Vermiform appendix (tissue), 1 donor: ENCODE results near the genes ZNF716, ZNF736 and TPST1.

- PRO-cap = no peak
These were observed 88.5 kb upstream of the ZNF716 start for GRCh38 chr7:57361360-57361899.

- PRO-cap = no peak
These were observed at the start of gene ZNF716 for GRCh38 chr7:57449791-57450372. ZNF716 (plus strand) TSS chr7:57450177.

DNA sequence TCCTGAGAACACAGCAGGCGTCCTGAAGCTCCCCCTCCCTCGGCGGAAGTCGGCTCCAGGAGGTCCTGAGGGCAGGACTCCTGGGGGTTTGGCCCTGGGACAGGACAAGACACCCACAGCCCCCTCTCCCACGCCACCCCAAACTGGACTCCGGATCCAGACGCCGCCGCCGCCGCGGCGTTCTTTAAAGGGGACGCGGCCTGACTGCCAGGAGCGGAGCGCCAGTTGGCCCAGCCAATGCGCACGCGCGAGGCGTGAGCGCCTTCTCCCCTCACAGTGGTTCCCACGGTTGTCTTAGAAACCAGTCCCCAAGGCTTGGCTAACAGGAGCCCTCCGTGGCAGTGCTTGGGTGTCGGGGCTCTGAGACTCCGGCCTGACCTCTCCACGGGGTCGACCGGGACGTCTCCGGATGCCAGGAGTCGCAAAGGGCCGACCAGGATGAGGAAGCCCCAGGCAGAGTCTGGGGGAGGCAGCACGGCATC is 371.8 kb downstream of the ZNF716 start:
- PRO-cap = no peak

- PRO-cap = unidirectional peak, minus-strand start at chr7:64044524
These were observed 861 bp upstream of the ZNF727 start for GRCh38 chr7:64044465-64044680.

- PRO-cap = bidirectional peak, plus-strand start at chr7:64314016, minus-strand start at chr7:64313850; bidirectional peak, plus-strand start at chr7:64314256, minus-strand start at chr7:64314183; bidirectional peak, plus-strand start at chr7:64314479, minus-strand start at chr7:64314425
These were observed at the start of gene ZNF736 for GRCh38 chr7:64313544-64314726. ZNF736 (plus strand) TSS chr7:64313961.

GRCh38 chr7:64557969-64558443 is 4.9 kb downstream of the ZNF680 start:
- PRO-cap = no peak

DNA sequence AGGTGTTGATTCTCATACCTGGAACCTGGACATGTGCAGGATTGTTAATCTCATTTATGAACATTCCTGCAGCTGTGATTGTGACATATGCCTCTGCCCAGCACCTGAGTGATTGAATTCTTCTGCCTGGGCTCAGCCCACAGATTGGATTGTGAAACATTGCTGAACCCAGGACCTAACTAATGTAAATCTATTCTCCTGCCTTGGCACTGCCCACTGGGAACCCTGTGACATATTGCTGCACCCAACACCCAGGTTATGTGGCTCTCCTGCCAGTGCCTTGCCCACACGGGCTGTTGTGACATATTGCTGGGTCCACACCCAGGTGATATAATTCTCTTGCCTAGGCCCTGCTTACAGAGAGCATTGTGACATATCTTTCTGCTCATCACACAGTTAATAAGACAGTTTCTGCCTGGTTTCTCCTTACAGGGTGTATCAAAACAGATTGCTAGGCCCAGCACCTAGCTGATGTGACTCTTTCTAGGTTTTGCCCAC is 50.8 kb upstream of the ZNF680 start:
- PRO-cap = no peak

- PRO-cap = no peak
These were observed 136.1 kb downstream of the ZNF92 start for GRCh38 chr7:65509619-65510233.

GRCh38 chr7:65731358-65732171 is 141.3 kb upstream of the VKORC1L1 start:
- PRO-cap = no peak

DNA sequence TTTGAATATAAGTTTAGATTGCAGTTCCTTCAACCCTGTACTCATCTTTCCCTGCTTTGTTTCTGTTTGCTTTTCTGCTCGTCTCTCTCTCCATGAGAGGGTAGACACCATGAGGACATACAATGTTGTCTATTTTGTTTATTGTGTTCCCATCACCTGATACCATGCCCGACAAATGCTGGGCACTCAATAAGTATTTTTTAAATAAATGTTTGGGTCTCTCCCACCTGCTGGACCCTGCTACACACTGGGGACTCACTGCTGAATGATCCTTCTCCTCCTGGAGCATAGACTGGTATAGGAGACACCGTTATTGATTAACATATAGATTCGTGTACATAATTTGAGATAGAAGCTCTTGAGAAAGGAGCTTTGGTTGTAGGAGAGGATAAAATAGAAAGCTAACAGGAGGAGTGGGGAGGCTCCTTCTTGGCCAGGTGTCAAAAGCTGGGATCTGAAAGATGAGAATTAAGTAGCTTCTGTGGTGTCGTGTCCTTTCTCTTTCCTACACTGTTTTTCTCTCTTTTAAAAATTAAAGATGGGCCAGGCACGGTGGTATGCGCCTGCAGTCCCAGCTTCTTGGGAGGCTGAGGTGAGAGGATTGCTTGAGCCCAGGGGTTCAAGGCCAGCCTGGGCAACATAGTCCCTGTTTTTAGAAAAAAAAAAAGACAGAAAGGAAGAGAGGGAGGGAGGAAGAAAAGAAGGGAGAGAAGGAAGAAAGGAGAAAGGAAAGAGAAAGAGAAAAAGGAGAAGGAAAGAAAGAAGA is 47.5 kb downstream of the VKORC1L1 start:
- PRO-cap = no peak

DNA sequence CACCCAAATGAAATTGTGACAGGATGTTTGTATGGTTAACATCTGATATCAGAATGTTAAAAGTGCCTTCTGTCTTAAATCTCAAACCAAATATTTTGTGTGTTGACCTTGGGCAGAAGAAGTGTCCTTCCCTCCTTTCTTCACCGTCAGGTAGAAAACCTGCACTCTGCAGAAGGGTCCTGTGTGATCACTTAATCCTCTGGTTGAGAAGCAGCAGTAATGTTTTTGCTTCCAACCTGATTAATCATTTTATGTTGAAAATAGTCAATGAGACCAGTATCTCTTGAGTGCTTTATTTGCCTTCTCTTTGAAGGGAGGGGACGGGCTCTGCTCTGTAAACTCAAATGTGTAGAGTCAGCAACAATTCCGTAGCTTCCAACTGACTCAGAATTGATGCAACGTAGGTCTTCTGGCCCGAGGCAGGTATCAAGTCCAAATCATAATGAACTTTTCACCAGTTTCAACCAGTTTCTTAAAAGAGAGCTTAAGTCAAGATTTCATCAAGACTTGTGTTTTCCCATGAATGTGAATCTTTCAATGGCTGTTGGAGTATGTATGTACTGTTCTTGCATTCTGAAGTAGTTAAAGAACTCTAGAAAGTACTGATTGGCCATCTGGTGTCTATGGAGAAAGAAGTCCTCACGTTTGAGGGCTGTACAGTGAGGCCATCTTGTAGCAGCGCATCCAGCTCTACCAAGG is 26.3 kb downstream of the GUSB start:
- PRO-cap = no peak

GRCh38 chr7:65975840-65976600 is 6.0 kb downstream of the GUSB start:
- PRO-cap = no peak

DNA sequence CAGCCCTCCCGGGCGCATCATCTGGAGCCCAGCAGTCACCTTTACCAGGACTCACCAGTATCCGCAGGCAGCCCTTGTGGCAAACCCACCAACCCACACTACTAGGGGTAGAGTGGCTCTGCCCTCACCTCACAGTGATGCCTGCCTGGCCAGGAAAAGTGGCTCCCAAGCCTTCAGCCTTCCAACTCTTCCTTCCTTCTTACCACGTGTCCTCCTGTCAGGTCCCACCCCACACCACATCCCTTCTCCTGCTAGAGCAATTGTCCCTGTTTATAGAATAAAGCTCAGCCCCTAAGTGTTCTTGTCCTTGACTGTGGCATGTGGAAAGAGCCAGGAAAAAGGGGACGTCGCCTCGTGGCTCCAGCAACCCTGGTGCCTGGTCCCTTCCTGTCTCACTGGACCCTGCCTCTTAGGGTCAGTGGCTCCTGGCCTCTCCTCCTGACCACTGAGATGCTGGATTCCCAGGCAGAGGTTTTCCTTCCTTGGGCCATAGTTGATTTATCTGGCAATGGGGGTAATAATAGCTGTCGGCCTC is 680 bp downstream of the ASL start:
- PRO-cap = no peak

DNA sequence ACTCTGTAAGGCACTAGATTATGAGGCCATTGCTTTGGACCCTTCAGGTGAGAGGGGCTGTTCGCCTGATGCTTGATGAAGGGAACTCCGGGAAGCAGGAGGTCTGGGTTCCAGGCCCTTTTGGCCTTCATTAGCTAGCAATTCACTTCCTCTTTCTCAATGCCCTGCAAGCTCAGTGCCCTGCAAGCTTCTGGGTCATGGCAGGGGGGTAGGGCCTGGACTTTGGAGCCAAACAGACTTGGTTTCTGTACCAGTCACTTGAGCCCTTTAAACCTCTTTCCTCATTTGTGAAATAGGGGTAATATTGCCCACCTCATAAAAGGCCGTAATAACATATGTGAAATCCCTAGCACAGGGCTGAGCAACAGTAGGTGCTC is 1.1 kb downstream of the ASL start:
- PRO-cap = unidirectional peak, minus-strand start at position 161 of the sequence

DNA sequence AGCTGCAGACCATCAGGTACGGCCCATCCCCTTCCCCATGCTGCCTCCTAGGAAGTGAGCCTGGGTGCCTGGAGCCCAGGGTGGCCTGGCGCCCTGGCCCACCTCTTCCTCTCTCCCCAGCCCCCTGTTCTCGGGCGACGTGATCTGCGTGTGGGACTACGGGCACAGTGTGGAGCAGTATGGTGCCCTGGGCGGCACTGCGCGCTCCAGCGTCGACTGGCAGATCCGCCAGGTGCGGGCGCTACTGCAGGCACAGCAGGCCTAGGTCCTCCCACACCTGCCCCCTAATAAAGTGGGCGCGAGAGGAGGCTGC is 17.0 kb downstream of the ASL start:
- PRO-cap = no peak

DNA sequence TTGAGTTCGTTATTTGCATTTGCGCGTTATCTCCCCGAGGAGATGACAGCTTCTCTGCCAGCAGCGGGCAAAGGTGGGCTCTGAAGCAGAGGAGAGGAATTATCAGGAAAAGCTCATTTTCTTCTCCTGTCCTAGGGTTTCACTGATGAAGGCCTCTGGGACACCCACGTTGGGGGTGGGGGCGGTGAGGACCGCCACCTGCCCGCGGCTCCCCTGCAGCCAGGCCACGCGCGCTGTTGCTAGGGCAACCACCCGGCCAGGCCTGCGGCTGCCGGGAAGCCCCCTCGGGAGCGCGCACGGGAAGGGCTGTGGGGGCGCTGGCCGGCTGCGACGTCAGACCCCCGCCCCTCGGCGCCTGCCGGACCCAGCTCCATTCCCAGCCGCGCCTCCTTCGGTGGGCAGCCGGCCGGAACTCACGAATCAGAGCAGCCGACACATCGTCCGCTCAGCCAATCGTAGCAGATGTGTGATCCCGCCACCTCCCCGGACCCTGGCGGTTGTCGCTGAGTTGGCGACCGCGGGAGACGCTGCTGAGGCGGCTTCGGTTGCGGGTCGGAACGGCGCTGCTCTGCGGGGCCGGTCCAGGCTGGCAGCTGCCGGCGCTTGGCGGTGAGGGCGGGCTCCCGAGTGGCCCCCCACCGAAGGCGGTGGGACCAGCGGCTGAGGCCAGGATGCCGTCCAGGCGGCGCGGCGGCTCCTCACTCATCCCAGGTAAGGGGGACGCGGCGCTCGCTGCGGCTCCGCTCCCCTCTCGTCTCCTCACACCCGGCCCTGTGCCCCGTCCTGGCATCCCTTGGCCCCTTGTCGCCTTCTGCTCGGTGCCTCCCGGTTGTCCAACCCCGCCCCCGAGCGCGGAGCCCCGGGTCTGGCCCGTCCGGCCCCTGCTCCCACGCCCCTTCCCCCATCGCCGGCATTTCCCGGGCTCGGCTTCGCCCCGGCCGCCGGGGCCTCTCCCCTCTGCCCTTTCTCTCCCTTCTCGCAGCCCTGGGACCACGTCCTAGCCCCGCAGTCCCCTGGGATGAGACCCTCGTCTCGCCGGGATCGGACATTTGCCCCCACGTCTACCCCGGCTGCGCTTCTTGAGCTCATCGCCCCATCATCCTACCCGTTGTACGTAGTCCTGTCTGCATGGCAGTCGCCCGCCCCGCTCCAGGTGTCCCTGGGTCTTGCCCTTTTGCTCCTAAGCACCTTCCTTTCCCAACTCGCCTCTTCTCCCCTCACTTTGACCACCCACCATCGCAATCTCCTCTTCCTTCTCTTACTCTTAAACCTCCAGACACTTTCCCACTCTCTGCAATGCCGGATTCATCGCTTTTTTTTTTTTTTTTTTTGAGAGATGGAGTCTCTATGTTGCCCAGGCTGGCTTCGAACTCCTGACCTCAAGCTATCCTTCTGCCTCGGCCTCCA is at the start of gene TPST1:
TSS of gene TPST1 (plus strand) at position 523 of the 1,407 bp plus-strand sequence.
- PRO-cap = bidirectional peak, plus-strand start at position 523 of the sequence, minus-strand start at position 375 of the sequence

GRCh38 chr7:66209716-66210439 is 4.7 kb downstream of the TPST1 start:
- PRO-cap = no peak

GRCh38 chr7:66315067-66315762 is 110.1 kb downstream of the TPST1 start:
- PRO-cap = no peak

- PRO-cap = no peak
These were observed 147.0 kb downstream of the TPST1 start for GRCh38 chr7:66352056-66352706.

DNA sequence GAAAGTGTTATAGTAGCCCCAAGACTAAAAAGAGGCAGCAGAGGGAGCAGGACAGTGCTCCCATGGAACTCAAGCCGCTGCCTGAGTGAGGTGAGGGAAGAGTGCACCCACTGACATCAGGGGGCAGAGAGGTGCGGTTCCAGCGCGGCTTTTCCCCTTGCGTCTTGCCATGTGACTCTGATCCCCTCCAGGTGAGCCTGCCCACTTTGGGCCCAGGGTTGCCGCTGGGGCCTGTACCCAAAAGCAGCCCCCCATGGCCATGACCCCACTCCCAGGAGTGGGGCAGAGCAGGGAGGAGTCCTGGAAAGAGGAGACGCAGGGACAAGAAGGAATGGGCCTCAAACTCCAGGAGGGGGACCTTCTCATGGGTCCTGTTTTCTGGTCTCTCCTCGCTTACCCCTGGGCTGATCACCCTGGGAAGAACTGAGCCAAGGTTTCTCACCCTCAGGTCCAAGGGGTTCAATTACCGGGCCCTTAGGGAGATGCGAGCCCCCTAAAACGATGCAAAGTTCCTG is 136.2 kb upstream of the KCTD7 start:
- PRO-cap = no peak